NB4 (cell line): ENCODE measurements around a stretch of chr16.

DNA sequence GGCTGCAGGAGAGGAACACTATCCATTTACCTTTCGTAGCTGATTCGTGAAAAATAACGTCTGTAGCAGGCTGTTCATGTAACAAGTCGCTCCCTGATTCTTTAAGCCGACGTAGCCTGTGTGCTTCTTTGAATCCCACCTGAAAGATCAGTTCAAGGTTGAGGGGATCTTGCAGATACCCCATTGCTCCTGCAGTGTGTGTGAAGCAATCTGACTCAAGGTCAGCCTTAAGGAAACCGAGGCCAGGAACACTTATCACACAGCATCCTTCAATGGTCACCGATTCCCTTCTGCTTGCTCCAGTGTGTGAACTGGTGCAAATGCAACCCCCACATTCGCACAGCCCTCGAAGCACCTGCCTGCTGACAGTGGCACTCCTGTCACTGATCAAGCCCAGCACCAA lies 36.9 kb downstream of the LITAFD start:
- RRBS, result no CpG with 5 or more reads among the region's 10 CpGs

- RRBS, result no CpG with 5 or more reads among the region's 10 CpGs
These were observed 33.6 kb downstream of the USP7 start for GRCh38 chr16:8930063-8930621.

- RRBS, result no CpG with 5 or more reads among the region's 3 CpGs
These were observed 31.8 kb downstream of the USP7 start for GRCh38 chr16:8931953-8932203.

DNA sequence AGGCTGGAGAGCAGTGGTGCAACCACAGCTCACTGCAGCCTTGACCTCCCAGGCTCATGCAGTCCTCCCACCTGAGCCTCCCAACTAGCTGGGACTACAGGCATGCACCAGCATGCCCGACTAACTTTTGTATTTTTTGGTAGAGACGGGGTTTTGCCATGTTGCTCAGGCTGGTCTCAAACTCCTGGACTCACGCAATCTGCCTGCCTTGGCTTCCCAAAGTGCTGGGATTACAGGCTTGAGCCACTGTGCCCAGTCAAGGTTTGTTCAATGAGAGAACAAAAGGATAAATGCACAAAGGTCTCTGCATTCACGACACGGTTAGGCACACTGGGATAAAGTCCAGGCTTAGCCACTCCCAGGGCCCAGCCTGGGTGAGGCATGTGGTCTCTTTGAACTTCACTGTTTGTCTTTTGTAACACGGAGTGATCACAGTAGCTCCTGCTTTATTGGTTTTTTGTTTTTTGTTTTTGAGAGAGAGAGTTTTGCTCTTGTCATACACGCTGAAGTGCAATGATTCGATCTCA lies 23.6 kb upstream of the USP7 start:
- RRBS, result no CpG with 5 or more reads among the region's 8 CpGs

- RRBS, result no CpG with 5 or more reads among the region's 8 CpGs
These were observed 9.7 kb downstream of the HAPSTR1 start for GRCh38 chr16:9100657-9101952.

GRCh38 chr16:9105094-9106164 lies 14.0 kb downstream of the HAPSTR1 start:
- RRBS, result no CpG with 5 or more reads among the region's 4 CpGs

GRCh38 chr16:9107607-9108183 lies 16.3 kb downstream of the HAPSTR1 start:
- RRBS, result no CpG with 5 or more reads among the region's 2 CpGs

- RRBS, result no CpG with 5 or more reads among the region's 10 CpGs
These were observed 398.4 kb downstream of the HAPSTR1 start for GRCh38 chr16:9489672-9490405.

GRCh38 chr16:9674141-9674673 lies 508.0 kb downstream of the GRIN2A start:
- RRBS, result no CpG with 5 or more reads among the region's 15 CpGs

DNA sequence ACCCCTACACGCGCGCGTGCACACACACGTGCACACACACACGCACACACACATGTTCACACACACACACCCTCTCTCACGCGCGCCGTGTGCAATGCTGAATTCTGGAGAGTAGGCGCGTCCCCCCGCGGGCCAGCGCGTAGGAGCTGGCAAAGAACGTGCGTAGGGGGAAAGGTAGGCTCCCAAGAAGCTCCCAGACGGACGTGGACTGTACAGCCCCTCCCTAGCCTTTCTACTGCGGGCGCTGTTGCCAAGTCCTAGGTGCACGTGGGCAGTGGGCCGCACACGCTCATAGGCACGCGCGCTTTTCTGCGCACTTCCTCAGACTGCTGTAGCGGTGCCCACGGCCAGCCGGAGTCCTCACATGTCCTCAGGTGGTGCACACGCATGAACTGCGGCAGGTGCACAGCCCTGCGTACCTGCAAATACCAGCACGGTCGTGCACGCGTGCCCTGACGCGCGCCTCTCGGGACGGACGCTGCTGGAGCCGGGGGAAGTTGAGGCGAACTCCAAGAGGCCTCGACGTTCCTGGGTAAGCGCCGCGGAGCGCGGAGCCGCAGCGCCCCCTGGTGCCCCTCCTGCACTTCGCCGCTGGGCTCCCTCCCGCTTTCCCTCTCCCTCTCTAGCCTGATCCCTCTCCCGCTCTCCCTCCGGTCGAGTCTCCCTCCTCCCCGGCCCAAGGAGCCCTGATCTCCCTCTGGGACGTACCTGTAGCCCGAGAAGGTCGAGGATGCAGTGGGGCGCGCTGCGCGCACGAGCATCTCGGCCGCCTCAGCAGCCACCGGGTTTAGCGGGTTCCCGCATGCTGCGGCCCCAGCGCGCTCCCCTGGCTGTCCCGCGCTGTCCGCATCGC lies 833 bp downstream of the GRIN2A start:
- RRBS, result 62% methylated on average over 8 of the region's 83 CpGs

- RRBS, result 56% methylated on average over 3 of the region's 12 CpGs
These were observed 285 bp downstream of the GRIN2A start for GRCh38 chr16:10182022-10182264.

GRCh38 chr16:10405222-10405841 lies 19.5 kb downstream of the ATF7IP2 start:
- RRBS, result no CpG with 5 or more reads among the region's 7 CpGs

DNA sequence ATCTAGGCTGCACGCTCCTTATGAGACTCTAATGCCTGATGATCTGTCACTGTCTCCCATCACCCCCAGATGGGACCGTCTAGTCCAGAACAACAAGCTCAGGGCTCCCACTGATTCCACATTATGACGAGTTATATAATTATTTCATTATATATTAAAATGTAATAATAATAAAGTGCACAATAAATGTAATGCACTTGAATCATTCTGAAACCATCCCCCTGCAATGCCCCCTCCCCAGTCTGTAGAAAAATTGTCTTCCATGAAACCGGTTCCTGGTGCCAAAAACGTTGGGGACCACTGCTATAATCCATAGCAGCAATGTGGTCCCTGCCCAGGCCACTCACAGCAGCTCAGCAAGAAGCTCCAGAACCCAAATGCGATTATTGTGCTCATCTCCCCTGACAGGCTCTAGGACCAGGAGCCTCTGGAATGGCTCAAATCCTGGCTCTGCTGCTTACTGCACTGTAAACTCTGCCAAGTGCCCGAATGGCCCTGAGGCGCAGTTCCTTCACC lies 34.8 kb downstream of the EMP2 start:
- RRBS, result no CpG with 5 or more reads among the region's 8 CpGs

DNA sequence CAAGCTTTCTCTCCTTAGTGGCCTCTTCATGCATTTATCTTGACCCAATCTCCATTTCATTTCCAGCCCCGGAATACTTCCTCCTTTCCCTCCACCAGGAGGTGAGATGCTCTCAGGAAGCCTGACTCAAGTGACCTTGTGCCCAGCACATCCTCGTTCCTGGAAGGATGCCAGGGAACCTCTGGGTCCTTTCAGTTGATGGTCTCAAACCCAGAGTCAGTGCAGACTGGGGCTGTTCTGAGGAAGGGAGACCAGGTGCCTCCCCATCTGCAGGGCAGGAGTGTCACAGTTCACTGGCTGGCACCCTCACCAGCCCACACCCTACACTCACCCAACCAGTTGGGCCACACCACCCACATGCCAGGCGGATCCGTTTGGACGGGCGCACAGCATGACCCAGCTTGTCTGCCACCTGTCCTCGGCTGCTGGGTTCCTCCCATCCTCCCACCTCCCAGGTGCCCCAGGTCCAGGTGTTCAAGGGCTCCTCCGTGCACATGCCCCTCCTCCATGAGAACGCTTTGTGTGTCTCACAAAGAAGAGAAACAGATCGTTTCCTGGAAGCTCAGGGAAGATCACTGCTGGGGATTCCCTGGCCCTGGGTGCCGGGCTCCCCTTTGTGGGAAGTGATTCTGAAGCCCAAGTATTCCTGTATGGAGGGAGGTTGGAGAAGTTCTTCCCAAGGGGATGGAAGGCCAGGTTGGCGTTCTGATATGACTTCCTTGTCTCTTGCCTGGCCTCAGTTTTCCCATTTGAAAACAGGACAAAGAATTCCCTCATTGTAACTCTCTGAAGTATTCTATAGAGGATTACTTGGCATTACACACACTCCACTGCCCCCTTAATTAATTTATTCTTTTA lies 14.2 kb upstream of the EMP2 start:
- RRBS, result no CpG with 5 or more reads among the region's 12 CpGs

- RRBS, result no CpG with 5 or more reads among the region's 8 CpGs
These were observed 19.2 kb upstream of the EMP2 start for GRCh38 chr16:10599536-10599994.

DNA sequence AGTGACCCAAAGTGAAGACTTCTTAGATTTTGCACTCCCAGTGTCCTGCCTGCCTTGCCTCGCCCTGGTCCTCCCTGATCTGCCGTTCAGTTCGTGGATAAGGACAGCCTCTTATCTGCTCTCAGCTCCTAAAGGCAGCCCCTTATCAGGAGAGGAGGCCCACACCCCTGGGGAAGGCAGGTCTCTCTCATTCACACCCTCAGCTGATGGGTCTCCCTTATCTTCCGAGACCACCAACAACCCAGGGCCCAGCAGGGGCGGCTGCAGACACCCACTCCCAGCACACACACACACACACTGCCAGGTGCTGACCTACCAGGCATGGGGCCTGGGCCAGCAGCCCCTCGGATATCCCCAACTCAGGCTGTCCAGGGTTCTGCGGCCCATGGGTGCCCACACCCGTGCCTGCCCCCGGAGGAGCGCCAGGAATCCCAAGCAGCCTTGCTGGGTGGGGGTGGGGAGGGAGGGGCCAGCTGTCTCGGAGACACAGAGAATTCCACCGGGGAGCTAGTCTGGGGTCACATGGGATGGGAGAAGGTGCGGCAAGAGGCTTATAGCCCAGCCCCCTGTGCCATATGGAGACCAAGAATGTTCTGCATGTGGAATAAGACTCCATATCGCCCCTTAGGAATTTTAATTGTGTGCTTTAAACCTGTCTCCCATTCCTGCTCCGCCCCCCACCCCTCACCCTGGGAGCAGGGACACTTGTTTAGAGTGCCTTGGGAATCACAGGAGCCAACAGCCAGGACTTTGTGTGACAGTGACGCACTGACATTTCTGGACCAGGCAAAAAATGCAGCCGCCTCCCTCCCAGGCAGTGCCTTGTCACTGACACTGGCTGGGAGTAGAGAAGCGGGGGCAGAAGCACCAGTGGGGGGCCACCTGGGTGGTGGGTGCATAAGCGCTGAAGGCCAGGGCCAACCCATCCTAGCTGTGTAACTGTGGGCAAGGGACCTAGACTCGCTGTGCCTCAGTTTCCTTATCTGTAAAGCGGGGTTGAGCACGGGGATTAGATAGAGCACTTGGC lies 41.9 kb upstream of the EMP2 start:
- RRBS, result 95% methylated on average over 4 of the region's 22 CpGs

- RRBS, result no CpG with 5 or more reads among the region's 9 CpGs
These were observed 10.9 kb upstream of the TVP23A start for GRCh38 chr16:10829515-10829877.

DNA sequence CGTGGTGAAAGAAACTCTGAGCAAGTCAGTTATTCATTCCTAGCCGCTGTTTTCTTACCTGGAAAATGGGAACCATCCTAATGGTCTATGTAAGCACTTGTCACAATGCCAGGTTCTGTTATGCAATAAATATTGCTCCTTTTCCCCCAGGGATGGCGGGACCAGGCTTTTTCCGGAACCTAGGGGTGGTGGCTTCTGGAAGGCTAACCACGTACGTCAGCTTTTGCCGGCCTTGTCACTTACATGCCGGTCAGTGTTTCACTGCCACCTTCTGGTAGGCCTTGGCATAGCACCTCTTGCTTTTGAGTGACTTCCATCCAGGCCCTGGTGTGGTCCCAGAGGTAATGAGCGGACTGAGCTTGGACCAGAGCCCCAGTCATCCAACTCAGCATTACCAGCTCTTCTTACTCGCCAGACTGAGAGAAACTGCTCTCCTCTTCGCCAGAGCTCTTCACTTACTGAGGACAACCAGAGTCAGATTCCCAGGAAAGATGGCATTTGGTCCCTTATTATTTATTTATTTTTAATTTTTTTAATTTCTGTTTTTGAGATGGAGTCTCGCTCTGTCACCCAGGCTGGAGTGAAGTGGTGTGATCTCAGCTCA lies 23.5 kb downstream of the DEXI start:
- RRBS, result 4% methylated on average over 4 of the region's 12 CpGs

DNA sequence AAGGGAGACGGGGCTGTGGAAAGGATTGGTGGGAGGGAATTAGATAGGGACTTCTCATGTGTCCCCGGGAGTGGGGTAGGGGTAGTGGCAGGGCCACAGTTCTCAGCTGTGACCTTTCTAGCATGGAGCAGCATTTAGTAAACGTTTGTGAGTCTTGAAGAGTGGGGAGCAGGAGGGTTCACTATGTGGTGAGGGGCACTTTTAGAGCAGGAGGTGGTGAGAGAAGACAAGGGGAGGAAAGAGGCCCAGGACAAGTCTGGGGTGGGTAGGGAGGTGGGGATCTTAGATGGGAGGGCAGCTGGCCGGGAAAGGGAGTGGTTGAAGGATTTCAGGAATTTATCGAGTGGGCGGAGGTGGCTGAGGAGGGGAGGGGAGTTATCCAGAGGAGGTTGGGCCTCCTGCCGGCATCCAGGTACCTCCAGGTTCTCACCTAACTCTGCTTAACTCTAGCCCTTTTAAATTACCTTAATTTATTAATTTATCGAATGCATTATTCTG lies 1.9 kb downstream of the CLEC16A start:
- RRBS, result 92% methylated on average over 2 of the region's 8 CpGs

- RRBS, result no CpG with 5 or more reads among the region's 10 CpGs
These were observed 119.4 kb downstream of the SOCS1 start for GRCh38 chr16:11136553-11137152.